Placental epithelial cell (primary cell): ENCODE measurements around a stretch of chr16.

DNA sequence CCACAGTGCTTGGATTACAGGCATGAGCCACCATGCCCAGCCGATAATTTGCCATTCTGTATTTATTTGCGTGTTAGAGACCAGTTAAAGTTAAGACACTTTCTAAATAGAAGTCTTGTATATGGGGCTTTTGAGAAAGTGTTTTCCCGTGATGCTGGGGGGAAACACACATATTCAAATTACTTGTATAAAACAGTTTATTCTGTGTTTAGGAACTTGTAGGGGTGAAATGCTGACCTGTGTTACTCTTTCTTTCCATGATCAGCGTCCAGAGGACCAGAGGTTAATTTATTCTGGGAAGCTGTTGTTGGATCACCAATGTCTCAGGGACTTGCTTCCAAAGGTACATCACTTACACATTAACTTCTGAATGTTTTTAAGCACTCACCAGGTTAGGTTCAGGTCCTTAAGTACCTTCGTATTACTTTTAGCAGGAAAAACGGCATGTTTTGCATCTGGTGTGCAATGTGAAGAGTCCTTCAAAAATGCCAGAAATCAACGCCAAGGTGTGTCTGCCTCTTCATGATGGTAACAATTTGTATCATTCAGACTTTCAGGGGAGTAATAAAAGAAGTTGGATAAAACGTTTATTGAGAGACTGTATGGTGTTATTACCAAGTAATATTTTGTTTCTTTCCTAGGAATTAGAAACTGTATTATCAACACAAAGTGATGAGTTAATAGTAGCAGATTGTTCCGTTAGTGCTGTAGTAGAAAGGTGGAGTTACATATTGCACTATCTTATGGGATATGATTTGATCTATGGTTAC, 3.2 kb downstream of the HERPUD1 start:
- CAGE, long polyA plus RNA: no peak

DNA sequence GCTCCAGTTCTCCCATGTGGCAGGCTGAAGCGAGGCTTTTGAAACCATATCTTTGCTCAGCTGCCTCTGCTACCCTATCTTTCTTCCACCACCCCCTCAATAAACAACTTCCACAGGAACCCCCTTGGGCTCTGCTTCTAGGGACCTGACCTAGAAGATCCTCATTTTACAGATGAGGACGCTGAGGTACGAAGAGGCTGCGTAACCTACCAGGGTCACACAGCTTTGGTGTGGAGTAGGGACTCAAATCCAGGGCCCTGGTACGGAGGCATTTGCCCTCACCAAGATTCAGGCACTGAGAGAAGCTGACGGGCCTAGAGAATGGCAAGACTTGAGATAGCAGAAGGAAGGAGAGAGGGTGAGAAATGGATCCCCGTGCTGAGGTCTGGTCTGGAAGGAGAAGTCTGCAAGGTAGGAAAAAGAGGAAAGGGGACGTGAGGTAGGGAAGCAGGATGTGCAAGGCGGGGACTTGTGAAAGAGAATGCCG, 14.4 kb downstream of the NLRC5 start:
- CAGE, long polyA plus RNA: no peak

DNA sequence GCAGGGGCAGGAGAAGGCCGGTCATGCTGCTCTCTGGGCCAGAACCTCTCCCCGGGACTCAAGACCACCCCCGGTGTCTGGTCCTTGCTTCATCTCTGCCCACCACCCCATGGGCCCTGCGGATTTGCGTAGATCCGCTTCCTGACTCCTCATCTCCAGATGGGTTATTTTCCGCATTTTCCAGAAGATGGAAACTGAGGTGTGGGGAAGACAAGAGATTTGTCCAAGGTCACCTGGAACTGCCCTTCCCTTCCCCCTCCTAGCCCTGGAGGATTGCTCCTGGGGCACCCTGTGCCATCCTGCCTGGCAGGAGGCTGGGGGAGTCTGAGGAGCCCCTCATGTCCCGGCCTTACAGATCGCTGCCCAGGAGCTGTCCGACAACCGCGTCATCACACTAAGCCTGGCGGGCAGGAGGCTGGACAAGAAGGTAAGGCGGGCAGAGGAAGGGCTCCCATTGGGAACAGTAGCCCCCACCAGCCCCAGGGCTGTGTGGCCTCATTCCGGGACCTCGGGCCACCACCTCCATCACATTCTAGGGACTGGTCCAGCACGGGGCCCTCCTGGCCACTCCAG, 24.8 kb downstream of the CPNE2 start:
- CAGE, long polyA plus RNA: no peak

DNA sequence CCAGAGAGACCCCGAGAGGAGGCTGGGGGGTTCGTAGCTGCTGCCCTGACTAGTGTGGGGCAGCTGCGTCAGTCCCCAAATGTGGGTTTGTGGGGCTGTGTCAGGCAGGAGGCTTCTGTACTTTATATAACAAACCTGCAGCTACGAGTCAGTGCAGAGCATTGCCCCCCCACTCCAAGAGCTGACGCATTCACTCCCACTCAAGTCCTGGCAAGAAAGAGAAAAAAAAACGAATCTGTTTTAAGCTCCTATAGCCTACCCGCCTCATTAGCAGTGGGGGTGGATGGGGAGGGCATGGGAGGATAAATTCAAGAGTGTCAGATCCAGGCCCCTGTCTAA, 1.9 kb downstream of the CX3CL1 start:
- CAGE, long polyA plus RNA: no peak

- CAGE, long polyA plus RNA: no peak
Measured at GRCh38 chr16:57606736-57607542, 21.5 kb upstream of the ADGRG1 start.

- CAGE, long polyA plus RNA: no peak
Measured at GRCh38 chr16:57622383-57623020, 5.9 kb upstream of the ADGRG1 start.

- CAGE, long polyA plus RNA: no peak
Measured at GRCh38 chr16:57634175-57634814, 5.9 kb downstream of the ADGRG1 start.

DNA sequence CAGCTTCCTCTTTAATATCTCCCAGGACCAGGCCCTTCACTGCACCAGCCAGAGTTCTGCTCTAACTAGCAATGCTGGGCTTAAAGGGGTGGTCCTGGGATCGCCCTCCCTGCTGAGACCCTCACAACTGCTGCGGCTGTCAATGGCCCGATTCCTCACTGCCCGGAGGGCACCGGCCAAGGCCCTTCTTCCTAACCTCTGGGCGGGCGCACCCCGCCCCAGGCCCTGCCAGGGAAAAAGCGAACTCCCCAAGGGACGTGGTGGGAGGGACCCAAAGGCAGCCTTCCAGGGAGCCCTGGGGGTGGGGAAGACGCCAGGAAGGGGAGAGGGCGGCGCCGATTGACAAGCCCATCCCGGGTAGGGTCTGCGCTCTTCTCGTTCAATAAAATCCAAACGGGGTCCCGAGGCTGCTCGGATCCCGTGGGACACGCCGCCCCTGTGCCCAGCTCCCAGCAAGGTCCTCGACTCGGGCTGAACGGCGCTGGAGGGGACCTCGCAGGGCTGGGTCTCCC, 521 bp downstream of the KIFC3 start:
- CAGE, long polyA plus RNA: no peak

DNA sequence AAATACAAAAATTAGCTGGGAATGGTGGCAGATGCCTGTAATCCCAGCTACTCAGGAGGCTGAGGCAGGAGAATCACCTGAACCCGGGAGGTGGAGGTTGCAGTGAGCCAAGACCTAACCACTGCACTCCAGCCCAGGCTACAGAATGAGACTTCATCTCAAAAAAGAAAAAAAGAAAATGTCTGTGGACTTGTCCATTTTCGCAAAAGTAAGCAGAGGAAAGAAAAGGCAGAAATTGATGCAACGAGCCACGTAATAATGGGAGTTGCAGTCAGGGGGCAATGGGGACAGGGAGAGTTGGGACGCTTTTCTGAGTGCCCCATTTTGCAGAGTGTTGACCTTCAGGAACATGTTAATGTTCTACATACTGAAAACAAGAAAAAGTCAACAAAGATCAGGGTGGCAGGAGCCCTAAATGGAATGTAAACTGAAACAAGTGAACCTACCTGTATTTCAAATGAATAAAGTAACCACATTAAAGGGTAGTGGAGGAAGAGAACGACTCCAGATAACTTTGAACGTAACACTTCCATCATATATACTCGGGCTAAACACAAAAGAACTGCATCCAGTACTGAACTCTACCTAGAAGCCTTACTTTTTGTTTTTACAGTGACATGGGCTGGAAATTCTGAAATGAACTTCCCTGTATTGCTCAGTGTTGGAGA, 76.4 kb downstream of the CNGB1 start:
- CAGE, long polyA plus RNA: no peak

GRCh38 chr16:58125678-58126457, 3.3 kb downstream of the CFAP20 start:
- CAGE, long polyA plus RNA: no peak

DNA sequence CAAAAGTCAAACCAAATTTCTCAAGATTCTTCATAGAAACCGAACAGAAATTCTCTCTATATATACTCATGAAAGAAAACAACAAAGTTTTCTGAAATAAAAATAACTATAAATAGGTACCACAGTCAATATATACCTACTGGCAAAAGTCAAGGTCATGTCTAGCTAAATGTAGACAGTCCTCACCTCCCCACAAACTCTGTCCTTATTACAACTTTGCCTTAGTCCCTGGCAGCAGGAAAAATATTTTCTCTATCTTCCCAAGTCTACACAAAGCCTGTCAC, 2.8 kb downstream of the CFAP20 start:
- CAGE, long polyA plus RNA: no peak

DNA sequence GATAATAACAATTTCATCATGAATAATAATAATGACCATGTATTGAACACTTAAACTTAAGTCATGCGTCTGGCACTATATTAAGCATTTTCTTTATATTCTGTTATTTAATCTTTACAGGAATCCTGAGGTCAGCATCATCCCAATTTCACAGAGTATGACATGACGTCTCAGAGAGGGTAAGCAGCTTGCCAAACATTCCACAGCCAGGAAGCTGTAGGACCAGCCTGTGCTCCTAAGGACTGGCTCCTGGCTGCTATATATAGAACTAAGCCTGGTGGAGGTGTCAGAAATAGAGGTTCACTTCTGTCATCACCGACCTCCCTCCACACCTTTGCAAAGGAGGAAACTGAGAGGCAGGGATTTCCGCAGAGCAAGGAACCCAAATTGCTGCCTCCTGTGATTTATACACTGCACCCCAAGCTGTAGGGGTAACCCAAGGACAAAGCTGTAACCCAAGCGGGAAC, 37.9 kb upstream of the NDRG4 start:
- CAGE, long polyA plus RNA: no peak

GRCh38 chr16:58471274-58471794, 28.6 kb upstream of the NDRG4 start:
- CAGE, long polyA plus RNA: no peak

GRCh38 chr16:58500324-58500940, 489 bp downstream of the NDRG4 start:
- CAGE, long polyA plus RNA: no peak

DNA sequence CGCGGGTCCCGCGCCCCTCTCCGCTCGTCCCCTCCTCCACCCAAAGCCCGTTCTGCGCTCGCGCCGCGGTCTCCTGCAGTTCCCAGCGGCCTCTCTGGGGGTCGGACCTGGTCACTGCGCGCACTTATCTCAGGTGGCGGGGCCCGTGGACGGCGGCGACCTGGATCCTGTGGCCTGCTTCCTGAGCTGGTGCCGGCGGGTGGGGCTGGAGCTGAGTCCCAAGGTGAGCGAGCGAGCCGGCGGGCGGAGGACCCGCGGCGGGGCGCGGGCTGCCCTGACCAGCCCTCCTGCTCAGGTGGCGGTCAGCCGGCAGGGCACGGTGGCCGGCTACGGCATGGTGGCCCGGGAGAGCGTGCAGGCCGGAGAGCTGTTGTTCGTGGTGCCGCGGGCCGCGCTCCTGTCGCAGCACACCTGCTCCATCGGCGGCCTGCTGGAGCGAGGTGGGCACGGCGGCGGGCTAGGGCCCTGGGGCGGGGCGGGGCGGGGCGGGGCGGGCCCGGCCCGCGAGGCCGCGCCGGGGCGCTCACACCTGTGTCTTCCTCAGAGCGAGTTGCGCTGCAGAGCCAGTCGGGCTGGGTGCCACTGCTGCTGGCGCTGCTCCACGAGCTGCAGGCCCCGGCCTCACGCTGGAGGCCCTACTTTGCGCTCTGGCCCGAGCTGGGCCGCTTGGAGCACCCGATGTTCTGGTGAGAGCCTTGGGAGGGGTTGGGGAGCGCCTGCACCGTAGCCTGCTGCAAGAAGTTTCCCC, 515 bp downstream of the SETD6 start:
- CAGE, long polyA plus RNA: no peak

DNA sequence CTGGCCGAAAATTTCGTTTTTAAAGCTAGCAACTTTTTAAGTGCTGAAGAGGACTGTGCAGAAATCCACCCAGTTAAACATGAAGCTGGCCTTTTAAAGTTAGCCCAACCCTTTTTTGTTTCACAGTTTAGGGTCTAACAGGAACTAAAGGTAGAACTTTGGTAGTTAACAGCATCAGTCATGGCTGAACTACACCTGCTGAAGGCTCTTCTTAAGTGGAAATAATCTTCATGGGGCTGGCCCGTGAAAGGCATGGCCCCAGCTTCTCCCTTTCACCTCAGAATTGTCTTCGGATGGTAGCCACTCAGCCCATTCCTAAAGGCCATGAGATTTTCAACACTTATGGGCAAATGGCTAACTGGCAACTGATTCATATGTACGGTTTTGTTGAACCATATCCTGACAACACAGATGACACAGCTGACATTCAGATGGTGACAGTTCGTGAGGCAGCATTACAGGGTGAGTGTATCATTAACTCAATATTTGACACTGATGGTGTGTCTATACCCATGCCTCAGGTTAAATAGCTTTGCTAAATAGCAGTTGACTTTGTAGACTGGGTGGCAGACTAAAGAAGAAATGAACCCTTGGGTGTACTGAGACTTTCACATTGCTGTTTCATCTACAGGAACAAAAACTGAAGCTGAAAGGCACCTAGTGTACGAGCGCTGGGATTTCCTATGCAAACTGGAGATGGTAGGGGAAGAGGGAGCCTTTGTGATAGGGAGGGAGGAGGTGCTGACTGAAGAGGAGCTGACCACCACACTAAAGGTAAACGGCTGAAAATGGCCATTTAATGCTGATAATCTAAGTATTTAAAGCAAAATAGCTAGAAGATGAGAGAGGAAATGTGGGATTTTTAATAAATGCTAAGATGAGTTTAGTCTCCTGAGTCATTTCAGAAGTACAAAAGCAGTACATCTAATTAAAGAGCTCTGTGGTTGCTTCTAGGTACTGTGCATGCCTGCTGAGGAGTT, 2.7 kb downstream of the SETD6 start:
- CAGE, long polyA plus RNA: no peak

DNA sequence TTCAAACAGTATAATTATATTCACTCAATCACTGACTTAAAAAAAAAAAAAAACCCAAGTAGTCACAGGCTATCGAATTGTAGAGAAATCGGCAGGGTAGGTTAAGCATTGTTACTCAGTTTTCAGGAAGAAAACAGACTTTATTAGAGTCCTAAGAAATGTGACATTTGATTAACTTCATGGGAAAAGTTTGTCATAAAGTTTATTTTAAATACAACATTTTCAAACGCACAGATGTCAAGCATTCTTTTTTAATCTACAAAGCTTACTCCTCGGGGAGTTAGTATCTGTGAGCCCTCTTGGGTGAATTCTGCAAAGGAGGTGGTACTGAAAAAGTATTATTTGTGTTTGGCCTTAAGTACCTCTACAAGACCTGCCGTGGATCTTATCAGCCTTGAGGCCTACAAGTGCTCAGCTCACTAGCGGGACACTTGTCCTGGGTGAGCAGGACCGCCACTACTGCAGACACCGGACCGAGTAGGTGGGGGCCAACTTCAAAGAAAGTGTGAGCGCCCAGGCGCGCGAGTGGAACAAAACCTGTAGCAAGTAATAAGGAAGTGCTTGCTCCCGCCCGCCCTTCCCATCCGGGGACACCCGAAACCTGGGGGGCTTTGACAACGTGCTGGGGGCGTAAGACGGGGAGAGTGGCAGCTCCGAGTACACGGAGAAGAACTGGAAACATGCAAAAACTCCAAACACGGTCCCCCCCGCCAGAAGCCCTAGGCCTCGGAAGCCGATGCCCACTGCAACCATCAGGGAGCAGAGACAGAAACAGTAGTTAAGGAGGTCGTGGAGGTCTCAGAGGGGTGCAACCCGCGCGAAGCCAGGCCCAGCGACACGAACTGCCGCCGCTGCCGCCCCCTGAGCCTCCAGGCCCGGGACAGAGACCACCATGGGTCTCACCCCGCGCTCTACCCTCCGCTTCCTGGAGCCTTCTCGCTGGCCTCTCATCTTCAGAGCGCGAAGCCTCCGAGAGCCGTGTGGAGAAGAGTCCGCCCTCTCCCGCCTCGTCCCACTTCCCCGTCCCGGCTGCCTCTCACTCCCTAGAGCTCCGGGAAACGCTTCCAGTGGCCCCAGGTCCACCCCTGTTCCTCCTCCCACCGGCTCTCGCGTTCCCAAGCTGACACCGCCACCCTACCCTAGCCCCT, 690 bp downstream of the CNOT1 start:
- CAGE, long polyA plus RNA: no peak

- CAGE, long polyA plus RNA: no peak
Measured at GRCh38 chr16:59205324-59205915, 471.3 kb upstream of the GOT2 start.

GRCh38 chr16:61128745-61129226, 907.5 kb downstream of the CDH8 start:
- CAGE, long polyA plus RNA: no peak

- CAGE, long polyA plus RNA: no peak
Measured at GRCh38 chr16:61445614-61445940, 590.7 kb downstream of the CDH8 start.